ENCODE measurements around a stretch of chr10.

DNA sequence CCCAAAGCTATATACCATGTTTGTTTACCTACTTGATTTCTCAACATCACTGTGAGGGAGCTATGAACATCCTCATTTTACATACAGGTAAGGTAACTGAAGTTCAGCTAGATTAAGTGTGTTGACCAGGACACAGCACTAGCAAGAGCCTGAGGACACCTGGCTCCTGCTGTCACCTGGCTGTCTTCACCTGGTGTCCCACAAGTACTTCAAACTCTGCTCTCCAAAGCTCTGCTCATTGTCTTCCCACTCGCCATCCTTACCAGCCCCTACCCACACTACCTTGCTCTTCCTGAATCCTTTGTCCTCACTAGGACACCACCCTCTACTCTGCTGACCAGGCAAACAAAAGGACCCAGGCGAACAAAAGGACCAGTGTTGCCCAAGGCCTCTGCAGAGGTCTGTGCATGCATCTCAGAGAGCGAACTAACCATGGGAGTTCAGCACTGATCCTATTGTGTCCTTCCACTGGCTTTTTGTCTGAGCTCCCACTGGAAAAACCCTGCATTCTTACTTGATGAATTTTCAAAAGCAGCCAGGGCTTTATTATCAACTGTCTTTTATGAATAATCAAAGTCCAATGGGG lies 140.9 kb downstream of the KCNMA1 start:
- RAMPAGE, long total RNA = no peak
- RRBS = no CpG with 5 or more reads among the region's 3 CpGs

DNA sequence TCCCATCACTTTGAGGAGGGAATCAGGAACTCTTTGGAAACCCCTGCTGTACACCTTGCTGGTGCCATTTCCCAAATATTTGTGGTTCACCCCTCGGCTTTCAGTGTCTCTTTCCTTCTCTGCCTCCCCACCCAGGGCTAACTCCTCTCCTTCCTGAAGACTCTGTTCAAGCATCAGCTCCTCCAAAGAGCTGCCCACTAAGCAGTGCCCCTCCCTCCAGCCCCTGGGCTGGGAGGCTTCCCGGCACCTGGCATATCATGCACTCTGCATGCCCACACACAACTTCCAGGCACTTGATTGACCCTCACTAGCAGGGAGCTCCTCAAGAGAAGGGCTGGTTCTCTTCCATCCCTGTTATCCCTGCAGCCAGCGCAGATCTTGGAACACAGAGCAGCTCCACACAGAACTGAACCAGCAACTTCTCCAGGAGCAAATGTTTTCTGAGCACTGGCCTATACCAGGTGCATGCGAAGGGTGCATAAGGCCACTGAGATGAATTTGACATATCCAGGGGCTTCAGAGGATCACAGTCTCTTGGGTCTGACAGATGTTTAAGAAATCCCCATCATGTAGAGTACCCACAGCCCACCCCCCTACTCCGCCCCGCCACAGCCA lies 121.9 kb downstream of the KCNMA1 start:
- RAMPAGE, long total RNA = no peak
- RRBS = no CpG with 5 or more reads among the region's 6 CpGs

DNA sequence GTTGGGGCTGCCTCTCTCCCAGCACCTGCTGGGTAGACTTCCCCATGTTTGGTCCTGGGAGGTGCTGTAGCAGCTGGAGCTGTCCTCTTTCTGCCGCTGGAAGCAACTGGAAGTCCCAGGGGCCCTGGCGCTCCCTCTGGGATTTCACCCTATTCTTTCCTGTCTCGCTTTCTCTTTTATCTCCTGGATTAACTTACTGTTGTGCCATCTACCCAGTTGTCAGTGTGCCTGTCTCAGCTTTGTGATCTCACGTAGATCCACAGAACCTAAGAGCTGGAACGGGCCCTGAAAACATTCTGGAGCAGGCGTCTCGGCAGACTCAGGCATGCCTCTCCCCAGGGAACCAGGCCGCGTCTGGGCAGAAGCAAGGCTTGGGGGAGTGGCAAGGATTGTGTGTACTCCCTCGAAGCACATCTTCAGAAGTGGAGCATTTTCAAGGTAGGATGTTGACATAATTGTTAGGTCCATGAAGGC lies 87.3 kb downstream of the KCNMA1 start:
- RAMPAGE, long total RNA = no peak
- RRBS = no CpG with 5 or more reads among the region's 10 CpGs

DNA sequence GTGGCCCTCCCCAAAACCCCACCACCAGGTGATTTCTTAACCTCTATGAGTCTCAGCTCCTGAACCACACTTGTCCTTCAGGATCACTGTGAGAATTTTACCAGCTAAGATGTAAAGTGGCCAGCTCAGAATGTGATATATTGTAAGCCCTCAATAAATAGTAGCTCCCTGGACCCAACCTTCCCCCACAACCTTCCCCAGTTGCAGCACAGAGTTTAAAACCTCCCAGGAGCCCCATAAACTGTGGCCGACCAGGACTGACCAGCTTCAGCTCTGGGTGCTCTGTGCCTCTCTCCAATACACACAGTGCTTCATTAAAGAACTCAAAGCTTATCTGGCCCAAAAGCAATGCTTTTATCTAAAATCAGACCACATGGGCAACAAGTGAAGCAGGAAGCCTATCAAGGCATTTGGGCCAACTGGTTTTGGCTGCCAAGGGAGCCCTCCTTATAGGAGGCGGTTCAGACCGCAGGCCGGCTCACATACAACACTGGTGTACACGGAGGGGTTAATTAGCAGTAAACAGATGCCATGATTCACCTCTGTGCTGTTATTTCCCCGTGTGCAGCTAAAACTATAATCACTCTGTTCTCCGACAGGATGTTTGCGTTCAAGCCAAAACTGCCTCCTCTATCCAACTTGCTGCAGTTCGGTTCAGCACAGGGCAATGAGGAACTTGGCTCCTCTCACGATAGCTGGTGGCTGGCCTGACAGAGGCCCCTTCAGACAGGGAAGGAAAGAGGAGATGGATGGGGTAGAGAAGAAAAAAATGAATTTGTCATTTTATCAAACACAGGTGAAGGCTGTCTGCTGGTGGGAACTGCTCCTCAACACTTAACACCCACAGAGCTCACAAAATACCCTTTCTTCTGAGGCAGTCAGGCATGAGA lies 24.3 kb downstream of the KCNMA1 start:
- RAMPAGE, long total RNA = no peak
- RRBS = no CpG with 5 or more reads among the region's 10 CpGs

GRCh38 chr10:77832242-77832684 lies 94.3 kb downstream of the DLG5 start:
- RAMPAGE, long total RNA = no peak
- RRBS = no CpG with 5 or more reads among the region's 2 CpGs

- RAMPAGE, long total RNA = no peak
- RRBS = no CpG with 5 or more reads among the region's 15 CpGs
These were observed 83.2 kb downstream of the DLG5 start for GRCh38 chr10:77843254-77843946.

DNA sequence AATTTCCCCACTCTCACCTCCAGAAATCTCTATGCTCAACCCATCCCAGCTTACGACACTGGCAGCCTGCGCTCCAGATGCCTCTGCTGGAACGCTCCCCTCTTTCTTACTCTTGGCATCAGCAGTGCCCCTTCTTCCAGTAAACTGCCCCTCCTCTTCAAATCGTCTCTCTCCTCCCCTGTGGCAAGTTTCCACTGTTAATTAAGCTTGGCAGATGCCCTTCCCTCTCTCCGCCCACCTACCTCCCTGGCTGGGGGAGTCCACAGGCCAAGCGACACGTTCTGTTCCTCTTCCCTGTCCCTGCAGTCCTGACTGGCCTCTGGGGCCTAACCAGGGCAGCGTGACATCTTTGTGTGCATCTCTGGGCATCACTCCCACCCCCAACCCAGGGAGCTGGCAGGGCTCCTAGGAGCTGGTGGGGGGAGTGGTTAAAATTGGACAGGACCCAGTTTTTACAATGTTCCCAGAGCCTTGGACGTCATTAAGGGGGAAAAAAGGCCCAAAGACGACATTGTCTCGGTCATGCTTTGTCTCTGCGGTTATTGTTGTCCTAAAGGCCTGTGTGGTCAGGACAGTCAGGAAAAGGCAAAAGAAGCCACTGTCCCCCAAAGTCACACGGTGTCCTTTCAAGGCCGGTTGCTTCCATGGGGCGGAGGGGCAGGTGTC lies 54.3 kb downstream of the DLG5 start:
- RAMPAGE, long total RNA = no peak
- RRBS = no CpG with 5 or more reads among the region's 15 CpGs

GRCh38 chr10:77909772-77910184 lies 16.8 kb downstream of the DLG5 start:
- RAMPAGE, long total RNA = no peak
- RRBS = no CpG with 5 or more reads among the region's 8 CpGs

GRCh38 chr10:77983669-77984370 lies 45.5 kb downstream of the POLR3A start:
- RAMPAGE, long total RNA = no peak
- RRBS = no CpG with 5 or more reads among the region's 12 CpGs

- RAMPAGE, long total RNA = no peak
- RRBS = no CpG with 5 or more reads among the region's 16 CpGs
These were observed 214.9 kb downstream of the RPS24 start for GRCh38 chr10:78248499-78248963.

- RAMPAGE, long total RNA = no peak
- RRBS = no CpG with 5 or more reads among the region's 5 CpGs
These were observed 297.8 kb downstream of the RPS24 start for GRCh38 chr10:78331415-78331846.

DNA sequence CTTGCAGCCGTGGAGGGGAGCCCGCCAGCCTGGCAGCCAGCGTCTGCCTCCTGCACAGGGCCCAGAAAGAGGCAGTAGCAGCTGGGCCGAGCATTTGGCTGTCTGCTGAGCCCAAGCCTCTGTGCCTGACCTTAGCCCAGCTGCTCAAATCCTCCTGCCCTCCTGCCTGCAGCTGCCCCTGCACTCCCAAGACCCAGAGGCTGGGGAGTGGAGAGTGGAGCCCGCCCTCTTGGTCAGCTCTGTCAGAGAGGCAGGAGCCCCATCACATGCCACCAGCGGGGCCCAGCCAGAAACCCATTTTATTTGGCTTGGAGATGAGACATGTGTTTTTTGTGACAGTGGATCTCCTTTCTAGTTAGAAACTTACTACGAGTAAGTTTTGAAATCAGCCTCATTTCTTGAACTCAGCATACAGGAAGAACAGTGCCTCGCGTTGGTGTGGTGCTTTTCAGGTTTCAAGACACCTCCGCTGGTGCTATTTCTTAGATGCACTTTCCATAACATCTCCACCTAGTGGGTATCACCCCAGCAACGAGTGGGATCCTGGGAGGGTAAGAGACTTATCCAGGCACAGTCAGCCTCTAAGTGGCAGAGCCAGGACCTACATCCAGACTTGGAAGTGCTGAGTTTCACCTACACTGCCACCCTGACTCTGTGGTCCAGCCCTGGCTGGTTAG lies 477.1 kb downstream of the RPS24 start:
- RAMPAGE, long total RNA = no peak
- RRBS = no CpG with 5 or more reads among the region's 11 CpGs

DNA sequence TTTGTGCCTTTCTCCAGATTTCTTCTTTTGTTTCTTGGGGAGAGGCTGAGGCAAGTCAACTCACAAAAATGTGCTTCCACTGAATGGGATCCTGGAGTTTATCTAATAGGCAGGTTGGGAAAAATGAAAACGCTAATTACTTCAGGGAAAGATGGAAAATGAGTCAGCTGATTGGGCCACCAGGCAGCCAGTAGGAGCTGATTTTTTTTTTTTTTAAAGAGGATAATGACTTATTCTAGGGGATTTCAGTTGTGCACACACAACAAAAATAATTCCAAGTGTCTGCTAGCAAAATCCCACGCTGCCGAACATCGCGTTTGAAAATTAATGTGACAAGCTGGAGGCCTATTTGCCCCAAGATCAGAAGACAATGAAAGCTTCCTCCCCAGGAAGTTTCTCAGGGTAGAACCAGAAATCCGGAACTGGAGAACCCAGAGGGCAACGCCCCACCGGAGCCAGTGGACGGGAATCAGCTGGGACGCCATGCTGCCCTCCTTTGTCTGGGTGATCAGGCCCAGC lies 412.7 kb upstream of the ZMIZ1 start:
- RAMPAGE, long total RNA = no peak
- RRBS = no CpG with 5 or more reads among the region's 10 CpGs

- RAMPAGE, long total RNA = no peak
- RRBS = no CpG with 5 or more reads among the region's 8 CpGs
These were observed 324.1 kb upstream of the ZMIZ1 start for GRCh38 chr10:78744656-78745096.

GRCh38 chr10:78802460-78803325 lies 266.1 kb upstream of the ZMIZ1 start:
- RAMPAGE, long total RNA = no peak
- RRBS = no CpG with 5 or more reads among the region's 18 CpGs

GRCh38 chr10:78925809-78926270 lies 142.9 kb upstream of the ZMIZ1 start:
- RAMPAGE, long total RNA = no peak
- RRBS = no CpG with 5 or more reads among the region's 5 CpGs

DNA sequence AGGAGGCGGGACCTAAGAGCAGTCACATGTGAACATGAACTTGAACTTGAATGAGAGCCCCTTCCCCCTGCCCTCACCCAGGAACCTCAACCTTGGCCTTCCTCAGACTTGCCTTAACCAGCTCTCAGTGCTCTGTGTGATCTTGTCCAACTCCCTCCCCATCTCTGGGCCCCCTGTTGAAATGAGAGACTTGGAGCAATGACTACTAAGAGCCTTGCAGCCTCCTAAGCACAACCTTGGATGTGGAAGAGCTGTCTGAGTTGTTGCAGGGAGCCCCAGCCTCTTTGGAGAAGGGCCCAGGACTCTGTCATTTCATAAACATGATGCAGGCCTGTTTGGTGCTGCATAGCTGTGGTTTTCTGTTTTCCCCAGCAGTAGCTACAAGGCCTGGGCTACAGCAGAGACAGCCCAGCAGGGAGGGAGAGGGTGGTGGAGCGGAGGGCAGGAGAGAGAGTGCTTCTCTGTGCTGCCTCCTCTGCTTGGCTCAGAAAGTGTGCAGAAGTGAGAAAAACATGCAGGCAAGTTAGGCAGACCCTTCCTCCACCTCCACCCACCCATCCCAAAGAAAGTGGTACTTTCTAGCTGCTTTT lies 123.9 kb upstream of the ZMIZ1 start:
- RAMPAGE, long total RNA = no peak
- RRBS = no CpG with 5 or more reads among the region's 2 CpGs

- RAMPAGE, long total RNA = no peak
- RRBS = no CpG with 5 or more reads among the region's 21 CpGs
These were observed 2.0 kb downstream of the ZMIZ1 start for GRCh38 chr10:79070695-79071140.

DNA sequence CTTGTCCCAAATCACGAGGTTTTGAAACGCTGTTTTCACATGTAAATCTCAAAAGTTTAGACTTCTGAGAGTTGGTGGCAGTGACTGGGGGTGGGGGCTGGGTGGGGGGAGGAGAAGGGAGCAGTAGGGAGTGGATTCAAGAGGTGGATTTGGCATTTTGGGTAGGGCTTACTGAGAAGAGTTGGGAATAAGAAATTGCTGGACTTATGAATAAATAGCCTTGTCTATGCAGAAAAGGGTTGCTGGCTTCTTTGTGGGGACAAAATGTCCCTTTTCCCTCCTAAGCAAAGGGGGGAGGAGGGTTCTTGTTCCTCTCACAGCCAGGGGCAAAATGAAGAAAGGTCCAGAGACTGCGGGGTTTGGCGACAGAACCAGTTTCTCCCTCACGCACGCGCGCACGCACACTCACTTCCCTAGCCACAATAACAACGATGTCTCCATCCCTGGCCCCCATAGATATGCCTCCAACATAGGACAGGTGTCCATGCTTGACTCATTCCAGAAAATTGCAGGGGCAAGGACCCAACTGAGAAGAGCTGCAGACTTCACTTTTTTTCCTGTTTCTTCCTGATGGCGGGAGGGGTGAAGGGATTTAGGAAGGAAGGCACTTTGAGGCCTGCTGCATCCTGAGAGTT lies 3.2 kb downstream of the ZMIZ1 start:
- RAMPAGE, long total RNA = no peak
- RRBS = no CpG with 5 or more reads among the region's 11 CpGs

DNA sequence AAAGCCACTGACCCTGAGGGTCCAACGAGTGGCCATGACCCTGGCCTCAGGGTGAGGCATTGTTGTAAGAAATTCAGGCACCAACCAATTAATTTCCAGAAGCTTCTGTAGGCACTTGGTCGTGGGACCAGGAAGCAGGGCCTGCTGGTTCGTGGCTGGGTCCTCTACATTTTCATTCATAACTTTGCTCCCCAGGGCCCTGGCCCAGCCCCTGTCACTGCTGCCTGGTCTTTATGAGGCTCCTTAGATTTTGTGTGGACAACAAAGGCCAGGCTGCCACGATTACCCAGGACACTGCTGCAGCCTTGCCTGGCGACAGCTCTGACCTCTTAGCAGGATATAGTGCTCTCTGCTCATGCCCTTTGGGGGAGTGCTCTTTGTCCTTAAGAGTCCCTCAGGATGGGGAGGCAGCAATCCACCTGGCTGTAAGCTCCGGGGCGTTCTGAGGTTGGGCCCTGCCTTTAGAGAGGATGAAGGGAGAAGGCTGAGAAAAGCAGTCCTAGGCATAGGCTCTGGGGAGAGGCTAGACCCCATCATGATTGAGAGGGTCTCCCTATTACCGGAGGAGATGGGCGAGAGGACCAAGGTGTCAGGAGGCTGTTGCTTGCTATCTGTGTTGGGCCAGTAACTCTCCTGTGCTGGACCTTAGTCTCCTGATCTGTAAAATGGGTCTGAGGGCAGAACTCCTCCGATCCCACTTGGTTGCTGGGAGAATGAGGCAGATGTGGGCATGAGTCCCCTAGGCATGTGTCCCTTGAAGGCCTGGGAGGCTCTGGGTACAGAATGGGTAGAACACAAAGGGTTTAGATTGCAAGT lies 4.0 kb downstream of the ZMIZ1 start:
- RAMPAGE, long total RNA = no peak
- RRBS = no CpG with 5 or more reads among the region's 10 CpGs